LHCN-M2 (cell line): ENCODE data around the gene ZP4.

DNA sequence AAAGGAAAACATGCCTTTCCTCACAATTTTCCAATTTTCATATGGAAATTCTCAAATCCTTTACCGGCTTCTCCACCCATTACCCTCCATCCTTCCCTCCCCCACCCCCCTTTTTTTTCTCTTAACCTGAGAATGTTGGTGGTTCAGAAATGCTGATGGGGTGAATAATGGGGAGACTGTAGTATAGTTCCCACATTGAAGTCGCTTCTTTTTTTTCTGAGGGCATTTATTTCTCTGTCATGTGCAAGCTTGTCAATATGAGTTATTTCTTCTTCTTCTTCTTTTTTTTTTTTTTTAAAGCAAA is 2.6 kb downstream of the RYR2 start:
- RAMPAGE, long total RNA, result no peak

DNA sequence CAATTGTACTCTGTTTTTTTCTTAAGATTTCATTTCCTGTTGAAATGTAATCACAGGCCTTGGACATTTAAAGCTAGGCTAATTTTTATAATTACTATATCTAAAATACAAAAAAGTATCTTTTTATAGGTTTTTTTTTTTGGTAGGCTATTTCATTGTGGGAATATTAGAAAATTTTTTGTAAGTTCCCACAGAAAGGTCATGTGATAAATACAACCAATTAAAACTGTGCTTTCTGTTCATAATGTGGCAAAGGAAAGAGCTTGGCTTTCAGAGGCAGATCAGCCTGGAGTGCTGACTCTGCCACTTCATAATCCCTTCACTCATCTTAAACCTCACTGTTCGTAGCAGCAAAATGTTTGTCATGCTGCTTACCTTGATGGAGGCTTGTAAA is 176.9 kb downstream of the ZP4 start:
- RAMPAGE, long total RNA, result no peak

DNA sequence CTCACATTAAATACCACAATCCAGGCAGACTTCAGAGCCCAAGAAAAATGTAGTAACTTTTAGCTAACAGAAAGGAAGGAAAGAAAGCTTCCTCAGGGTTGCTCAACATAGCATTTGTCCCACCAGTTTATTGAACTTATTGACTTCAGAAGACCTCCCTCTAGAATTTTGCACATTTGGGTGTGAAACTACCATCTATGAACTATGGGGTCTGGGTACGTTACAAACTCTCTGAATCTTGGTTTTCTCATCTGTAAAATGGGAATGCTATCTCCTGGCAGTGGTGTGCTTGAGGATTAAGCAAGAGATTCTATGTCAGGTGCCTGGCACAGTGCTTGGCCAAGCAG is at the start of gene ZP4:
Gene ZP4, minus strand, starts transcription at position 89 of the 347 bp plus-strand sequence.
- RAMPAGE, long total RNA, result no peak

DNA sequence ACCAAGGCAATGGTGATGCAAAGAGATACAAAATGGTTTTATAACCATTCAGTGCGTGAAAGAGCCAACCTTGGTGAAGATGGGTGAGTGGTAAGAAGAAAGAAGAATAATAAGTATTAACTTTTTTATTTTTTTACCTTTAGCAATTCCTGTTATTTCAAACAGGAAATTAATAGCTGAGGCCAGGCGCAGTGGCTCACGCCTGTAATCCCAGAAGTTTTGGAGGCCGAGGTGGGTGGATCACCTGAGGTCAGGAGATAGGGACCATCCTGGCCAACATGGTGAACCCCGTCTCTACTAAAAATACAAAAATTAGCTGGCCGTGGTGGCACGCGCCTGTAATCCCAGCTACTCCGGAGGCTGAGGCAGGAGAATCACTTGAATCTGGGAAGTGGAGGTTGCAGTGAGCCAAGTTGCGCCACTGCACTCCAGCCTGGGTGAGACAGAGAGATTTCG is 126.0 kb upstream of the ZP4 start:
- RAMPAGE, long total RNA, result no peak

DNA sequence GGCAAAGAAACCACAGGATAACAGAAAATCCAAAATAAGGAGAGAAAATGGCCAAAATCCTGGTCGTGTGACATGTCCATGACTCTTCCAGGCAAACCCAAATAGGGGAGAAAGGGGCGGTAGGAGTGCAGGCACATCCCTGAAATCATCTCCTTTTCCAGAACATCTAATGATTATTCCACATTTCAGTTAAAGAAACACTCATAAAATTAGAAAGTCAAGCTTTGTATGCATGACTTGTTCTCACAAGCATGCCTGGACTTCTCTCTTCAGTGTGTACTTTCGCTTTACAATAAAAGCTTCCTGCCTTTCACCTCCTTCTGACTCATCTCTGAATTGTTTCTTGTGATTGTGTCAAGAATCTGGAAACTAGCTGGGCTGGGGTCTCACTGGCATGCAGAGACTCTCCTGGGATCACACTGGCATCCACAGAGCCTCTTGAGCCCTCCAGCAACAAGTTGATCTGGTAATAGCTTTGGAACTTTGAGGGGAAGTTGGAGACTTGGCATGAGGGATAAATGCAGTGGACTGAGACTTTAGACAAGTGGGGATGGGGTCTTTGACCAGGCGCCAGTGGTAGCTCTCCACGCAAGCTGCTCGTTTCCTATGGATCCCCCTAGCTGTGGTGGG is 171.5 kb upstream of the ZP4 start:
- RAMPAGE, long total RNA, result no peak

GRCh38 chr1:238647746-238648585 is 738.4 kb upstream of the CHRM3 start:
- RAMPAGE, long total RNA, result no peak

GRCh38 chr1:239387394-239387752 is 1.0 kb downstream of the CHRM3 start:
- RAMPAGE, long total RNA, result no peak

DNA sequence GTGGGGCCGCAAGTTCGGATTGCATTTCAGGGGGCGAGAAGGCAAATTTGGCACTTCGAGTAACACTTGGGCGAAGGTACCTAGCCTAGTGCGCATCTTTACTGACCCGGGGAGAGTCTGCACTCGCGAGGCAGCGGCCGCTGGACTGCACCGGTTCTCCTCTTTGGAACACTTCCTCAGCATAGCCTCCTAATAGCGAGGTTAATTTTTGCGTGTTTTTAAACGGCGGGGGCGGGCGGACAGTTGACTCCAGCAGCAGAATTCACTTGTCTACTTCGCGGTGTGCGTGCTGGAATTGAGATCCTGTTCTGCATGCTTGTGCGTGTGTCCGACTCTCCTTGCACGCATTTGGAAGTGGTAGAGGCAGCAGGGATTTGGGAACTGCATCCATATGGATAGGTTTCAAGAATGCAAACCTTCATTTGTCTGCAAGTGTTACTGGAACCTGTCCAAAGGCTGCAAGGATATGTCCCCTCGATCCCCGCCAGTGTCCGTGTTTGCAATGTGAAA is 1.4 kb downstream of the CHRM3 start:
- RAMPAGE, long total RNA, result no peak

DNA sequence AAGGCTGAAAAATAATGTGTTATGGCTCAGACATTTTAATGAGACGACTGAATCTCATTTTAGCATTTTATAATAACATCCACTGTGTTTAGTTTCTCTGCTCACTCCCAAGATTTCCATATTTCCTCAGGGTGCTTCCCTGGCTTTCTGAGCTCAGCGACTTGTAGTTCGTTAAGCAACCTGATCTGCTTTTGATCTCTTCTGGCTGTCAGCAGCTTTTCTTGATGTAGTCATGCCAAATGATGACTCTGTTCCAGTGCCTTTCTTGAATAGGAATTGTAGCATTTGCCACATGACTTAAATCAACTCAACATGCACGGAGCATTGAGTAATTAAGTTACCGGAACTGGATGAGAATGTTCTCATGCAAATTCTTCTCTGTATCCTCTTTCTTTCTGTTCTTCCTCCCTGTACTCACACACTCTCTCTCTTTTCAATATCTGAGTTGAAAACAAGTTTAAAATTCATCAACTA is 246.1 kb downstream of the FMN2 start:
- RAMPAGE, long total RNA, result no peak

GRCh38 chr1:240492734-240493613 is 119.0 kb downstream of the GREM2 start:
- RAMPAGE, long total RNA, result no peak

GRCh38 chr1:240619163-240619684 is 7.3 kb upstream of the GREM2 start:
- RAMPAGE, long total RNA, result no peak

DNA sequence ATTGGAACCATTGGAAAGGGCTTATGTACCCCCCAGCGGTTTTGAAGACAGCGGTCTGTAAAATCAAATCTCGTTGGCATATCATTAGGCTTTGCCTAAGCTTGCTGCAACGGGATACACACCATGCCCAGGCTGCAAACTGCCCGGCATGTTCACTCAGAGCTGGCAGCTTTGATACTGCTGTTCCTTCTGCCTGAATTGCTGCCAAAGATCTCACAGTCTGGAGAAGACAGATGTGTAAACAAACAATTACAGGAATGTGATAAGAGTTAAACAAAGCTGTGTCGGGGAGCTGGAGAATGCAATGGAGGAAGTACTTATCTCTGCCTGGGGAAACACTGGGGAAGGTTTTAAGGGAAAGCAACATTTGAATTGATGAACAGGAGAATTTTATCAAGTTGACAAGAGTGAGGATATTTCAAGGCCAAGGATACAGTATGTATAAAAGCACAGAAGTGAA is 30.1 kb downstream of the CHML start:
- RAMPAGE, long total RNA, result no peak

- RAMPAGE, long total RNA, result no peak
Observed at GRCh38 chr1:241623832-241624658, 16.1 kb downstream of the CHML start.

GRCh38 chr1:242098976-242099310 is 100.0 kb upstream of the MAP1LC3C start:
- RAMPAGE, long total RNA, result no peak

DNA sequence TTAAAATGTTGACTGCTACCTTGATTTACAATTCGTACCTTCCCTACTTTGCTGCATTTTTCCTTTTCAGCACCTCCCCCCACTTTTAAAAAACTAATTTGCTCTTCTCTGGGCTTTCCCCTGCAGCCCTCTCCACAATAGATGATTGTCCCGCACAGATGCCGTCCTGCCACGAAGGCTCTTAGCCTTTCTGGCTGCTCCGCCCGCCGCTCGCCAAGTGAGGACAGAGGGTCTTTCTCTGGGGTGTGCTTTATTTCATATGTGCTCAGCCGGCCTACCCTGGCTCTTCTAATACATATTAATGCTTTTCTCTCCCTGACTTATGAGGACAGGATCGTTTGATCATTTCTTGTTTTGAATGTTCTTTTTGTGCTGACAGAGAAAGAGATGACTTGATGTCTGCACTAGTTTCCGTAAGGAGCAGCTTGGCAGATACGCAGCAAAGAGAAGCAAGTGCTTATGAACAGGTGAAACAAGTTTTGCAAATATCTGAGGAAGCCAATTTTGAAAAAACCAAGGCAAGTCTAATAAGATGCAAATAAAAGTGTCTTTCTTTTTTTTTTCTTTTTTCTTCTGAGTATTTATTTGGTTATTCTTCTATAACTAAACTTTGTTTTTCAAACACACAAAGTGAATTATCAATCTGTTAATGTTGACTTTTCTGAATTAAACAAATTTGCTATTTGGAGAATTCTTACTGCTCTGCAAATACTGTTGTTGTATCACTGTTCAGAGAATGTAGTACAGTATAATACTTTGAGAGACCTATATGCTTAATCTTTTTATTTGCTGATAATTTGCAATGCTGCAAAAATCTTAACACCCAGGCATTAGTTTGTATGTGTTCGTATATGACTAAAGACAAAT is 60.8 kb downstream of the SDCCAG8 start:
- RAMPAGE, long total RNA, result no peak

GRCh38 chr1:243344020-243344375 is 88.2 kb downstream of the SDCCAG8 start:
- RAMPAGE, long total RNA, result no peak

DNA sequence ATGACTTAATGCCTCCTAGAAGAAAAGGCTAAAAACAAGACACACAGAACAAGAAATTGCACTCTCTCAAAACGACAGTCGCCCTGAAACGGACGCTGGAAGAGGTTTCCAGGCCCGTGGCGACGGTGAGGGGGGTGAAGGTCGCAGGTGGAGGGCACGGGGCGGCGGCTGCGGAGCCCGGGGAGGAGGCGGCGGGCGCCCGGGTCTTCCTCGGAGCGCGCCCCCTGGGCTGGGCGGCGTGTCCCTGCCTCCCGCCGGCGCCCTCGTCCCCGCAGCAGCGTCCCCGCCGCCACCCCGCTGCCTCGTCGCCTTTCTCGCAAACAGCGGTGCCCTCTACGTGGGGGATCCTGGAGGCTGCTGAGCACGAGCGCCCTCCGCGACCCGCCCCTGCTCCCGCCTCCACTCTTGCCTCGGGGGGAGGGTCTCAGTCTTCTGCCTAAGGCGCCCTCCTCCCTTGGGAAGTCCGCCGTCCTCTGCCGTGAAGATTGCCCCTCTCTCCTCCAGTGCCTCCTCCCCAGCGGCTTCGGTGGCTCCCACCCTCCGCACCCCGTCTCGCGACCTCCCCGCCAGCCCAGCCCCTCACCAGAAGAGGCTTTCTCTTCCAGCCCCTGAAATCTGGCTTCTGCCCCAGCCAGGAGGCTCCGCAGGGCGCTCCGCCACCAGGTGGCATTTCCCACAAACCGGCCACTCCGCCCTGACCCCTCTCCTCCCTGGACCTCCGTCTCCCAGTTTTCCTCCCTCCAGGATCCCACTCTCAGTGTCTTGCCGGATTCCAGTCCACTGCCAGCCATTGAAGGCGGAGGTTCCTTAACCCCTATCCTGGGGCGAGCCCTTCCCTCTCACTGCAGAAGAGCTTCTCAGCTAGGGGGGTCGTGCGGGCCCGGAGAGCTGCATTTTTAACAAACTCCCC is 227.4 kb downstream of the SDCCAG8 start:
- RAMPAGE, long total RNA, result no peak

- RAMPAGE, long total RNA, result no peak
Observed at GRCh38 chr1:243499066-243499598, 243.3 kb downstream of the SDCCAG8 start.

DNA sequence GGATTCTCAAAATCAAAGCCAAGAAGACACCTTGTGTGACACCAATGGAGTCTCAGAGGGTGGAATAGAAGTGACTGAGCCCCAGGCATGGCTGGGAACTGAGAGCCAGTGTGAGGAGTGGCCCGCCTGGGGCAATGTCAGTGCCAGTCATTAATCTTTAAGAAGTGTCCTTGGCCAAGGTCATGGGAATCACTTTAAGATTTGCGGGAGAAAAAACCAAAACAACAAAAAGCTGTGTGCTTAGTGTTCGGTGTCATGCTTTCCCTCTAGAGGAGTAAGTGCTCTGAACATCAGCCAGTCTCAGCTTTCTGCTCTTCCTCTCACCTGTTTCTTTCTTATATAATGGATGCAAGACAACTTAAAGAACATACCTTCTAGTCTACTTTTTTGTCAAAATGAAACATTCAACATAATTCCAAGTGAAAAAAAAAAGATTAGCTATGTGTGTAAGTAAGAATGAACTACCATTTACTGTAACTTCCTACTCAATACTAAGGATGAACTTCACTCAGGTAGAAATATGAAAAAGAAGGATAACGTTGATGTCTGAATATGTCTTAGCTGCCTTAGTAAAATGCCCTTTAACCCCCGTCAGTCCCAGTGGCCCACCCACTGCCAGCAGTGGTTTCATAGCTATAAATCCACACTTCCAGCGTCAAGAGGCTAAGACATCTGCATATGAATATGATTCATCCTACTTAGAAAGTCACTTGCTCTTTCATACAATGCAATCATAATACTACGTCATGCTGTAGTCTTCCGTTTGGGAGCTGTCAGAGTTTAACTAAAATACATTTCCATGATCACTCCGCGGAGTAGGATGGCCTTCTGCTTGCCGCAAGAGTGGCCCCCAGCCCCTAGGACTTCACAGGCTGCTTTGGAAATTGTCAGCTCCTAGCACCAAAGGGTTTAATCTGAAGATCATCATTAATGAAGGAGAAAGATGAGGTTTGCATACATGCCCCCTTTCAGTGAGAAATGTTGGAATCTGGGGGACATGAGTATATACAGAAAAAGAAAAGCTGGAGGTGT is 247.2 kb downstream of the SDCCAG8 start:
- RAMPAGE, long total RNA, result no peak

GRCh38 chr1:244048303-244049104 is 2.6 kb upstream of the ZBTB18 start:
- RAMPAGE, long total RNA, result no peak